SUDHL5 (cell line): ENCODE measurements around a stretch of chr1.

- PRO-cap = no peak
These were observed 94.2 kb downstream of the ARHGEF10L start for GRCh38 chr1:17633724-17634168.

GRCh38 chr1:17860857-17861223 lies 105.7 kb downstream of the ACTL8 start:
- PRO-cap = no peak

- PRO-cap = no peak
These were observed 20.7 kb downstream of the IGSF21 start for GRCh38 chr1:18128302-18128712.

DNA sequence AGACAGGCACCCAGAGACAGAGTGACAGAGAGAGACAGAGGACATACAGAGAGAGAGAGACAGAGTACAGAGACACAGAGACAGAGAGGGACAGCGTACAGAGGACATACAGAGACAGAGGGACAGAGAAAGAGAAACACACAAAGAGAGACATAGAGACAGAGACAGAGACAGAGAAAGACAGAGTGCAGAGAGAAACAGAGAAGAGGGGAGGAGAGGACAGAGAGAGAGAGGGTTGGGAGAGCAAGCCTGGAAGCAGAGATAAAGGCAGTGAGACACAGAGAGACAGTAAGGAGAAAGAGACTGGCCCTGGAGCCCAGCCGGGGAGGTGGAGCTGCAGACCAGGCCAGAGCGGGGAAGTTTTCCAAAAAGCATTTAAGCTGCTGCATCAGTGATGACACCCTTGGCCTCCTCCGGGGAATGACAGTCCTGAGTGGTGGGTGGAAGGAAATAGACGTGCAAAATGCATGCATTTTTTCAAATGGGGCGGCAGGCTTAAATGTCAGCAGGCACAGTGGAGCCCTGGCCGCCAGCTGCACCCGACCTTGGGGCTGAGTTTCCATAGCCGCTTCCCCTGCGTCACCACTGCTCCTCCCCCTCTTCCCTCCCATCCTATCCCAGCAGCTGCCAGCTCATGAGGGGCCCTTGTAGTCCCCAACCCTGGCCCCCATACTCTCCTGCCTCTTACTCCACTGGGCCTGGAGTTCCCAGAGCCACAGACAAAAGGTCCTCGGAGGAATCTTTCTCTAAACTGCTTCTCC lies 95.4 kb upstream of the KLHDC7A start:
- PRO-cap = no peak

DNA sequence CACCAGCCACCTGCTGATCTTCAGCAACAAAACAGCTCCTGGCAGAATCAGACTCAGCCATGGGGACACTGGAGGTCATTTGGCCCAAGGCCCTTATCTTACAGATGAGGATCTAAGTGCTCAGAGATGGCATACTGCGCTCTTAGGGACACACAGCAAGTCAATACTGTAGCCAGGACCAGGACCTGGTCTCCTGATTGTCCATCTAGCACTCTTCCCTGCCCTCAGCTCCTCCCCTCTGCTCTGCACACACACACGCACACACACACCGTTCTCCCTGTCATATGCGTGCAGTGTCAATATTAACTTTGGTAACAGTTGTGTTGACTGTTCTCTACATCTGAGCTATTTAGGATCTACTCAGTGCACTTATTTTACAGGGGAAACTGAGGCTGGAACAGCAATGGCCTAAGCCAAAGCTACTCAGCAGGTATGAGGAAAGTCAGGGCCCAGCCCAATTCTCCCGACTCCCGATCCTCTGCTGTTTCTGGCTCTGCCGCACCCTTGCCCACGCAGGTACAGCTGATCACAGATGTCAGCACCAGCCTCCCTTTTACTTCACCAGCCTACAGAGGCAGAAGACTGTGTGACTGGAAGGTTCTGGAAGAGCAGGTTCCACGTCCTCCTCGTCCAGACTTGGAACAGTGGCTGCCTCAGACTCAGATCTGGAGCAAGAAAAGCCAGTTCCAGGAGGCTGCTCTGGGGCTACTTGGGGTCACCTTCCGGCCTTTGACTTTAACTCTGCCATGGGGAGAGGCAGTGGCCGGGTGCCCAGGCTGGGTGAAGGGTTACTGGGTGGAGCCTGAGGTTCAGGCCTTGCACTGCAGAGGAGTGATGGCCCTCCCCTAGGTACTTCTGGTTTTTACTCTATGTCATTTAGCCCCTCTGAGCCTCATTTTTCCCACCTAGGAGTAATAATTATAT lies 16.2 kb upstream of the KLHDC7A start:
- PRO-cap = no peak

DNA sequence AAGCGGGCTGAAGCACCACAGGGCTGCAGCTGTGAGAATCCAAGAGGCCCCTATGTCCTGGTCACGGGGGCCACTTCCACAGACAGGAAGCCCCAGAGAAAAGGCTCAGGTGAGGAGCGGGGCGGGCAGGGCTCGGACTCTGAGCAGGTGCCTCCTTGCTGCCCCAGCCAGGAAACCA lies 399 bp downstream of the KLHDC7A start:
- PRO-cap = no peak

DNA sequence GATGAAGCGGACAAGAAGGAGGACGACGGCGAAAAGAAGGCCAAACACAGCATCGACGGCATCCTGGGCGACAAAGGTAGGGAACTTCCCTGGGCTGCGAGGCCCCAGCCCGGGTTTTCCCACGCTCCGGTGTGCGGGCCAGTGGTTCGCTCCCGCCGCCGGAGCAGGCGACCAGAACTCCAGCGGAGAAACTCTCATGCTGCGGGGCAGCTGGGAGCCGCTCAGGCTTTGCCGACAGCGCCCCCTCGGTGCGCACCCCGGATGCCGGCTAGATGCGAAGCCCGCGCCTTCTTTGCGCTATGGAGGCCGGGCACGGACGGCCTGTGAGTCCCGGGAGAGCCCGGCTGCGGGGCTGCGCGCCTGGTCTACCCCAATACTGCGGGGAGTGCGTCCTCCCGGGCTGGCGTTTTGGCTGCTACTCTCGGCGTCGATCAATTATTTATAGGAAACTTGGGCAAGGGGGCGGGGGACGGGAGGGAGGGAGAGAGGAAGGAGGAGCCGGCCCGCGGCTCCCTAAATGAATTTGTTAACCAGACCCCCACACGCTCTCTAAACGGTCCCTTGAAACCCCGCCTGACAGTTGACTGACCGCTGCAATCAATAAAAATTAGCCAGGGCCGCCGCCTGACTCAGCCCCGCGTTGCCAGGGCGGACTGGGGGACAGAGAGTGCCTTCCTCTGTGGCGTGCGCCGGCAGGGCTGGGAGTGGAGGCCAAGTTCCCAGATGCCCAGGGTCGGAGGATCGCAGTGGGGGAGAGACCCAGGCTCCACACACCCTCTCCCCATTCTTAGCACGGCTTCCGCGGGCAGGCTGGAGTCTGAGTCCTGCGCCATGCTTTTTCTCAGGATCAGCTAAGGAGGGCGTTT lies 5.9 kb downstream of the PAX7 start:
- PRO-cap = no peak

DNA sequence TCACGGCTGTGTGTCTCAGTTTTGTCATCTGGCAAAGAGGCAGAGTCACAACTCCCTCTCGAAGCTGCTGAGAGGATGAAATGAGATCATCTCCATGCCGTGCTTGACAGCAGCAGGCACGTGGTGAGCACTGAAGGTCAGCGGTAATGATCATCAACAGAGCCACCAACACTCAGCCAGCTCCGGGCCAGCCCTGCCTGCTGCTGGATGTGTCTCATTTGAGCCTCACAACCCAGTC lies 19.8 kb downstream of the ALDH4A1 start:
- PRO-cap = no peak

DNA sequence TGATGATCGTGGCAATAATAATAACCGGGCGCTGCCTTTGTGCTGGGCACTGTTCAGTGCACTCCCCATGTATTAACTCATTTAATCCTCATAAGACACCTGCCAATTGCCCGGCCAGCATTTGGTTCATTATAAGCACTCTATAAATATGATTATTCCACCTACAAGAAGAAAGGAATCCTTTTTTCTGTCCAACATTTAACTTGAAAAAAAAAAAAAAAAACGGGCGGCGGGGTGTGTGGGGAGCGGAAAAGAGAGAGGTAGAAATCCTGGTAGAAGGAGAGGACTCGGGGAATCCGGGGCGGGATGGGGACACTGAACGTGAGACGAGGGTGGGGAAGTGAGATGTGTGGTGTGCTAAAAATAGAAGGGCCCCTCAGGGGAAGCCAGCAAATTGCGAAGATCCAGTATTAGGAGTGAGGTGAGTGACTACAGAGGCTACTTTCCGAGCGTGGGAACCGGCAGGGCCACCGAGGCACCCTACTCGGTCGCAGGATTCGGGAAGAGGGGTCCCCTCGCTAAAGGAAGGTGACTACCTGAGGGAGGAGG lies 556 bp downstream of the ALDH4A1 start:
- PRO-cap = no peak

- PRO-cap = no peak
These were observed 3.5 kb upstream of the ALDH4A1 start for GRCh38 chr1:18905600-18906424.

GRCh38 chr1:18918152-18918724 lies 15.9 kb upstream of the ALDH4A1 start:
- PRO-cap = no peak

GRCh38 chr1:18935670-18936371 lies 20.7 kb downstream of the IFFO2 start:
- PRO-cap = no peak

GRCh38 chr1:18956767-18957235 lies 325 bp upstream of the IFFO2 start:
- PRO-cap = no peak

DNA sequence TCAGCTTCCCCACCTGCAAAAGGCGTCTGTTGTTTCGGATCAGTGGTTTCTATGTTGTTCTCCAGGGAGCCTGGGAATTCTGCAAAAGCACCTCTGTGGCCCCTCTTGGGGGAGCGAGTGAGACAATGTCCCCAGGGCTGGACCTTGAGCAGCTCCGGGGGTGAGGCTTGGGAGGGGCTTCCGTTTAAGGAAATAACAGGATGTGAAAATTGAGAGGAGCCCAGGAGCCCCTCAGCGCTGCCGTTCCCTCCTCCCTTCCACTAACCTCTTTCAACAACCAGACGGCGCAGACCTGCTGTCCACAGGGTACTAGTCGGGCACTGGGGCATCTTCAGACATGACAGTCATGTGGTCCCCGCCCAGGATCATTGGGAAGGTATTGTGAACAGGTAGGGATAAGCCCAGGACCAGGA lies 98.6 kb upstream of the IFFO2 start:
- PRO-cap = no peak

DNA sequence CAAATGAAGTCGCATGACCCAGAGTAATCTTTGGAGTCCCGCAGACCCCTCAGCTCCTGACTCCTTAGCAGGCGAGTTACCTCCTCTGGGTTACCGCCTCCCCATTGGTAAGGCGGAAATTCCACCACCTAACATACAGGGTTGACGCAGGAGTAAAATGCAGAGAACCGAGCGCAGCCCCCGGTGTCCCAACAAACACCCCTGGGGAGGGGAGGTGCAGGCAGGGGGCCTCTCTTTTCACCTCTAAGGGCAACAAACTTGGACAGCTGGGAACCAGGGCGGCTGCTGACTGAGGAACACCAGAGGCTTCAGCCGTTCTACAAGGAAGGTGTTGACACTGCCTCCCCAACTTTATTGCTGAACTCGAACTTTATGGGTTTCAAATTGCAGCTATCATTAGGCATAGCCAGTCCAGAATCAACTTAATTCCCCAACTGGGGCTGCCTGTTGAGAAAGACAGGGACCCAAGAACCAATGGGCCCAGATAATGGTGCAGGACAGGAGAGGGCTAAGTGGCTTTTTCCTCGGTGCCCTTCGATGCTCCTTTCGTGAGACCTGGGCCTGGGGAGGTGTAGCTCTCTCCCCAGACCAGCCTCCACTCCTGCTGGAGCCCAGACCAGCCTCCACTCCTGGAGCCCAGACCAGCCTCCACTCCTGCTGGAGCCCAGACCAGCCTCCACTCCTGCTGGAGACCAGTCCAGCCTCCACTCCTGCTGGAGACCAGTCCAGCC lies 115.5 kb upstream of the IFFO2 start:
- PRO-cap = no peak

GRCh38 chr1:19073220-19073696 lies 116.8 kb upstream of the IFFO2 start:
- PRO-cap = no peak

GRCh38 chr1:19084450-19084945 lies 125.6 kb downstream of the UBR4 start:
- PRO-cap = no peak

- PRO-cap = no peak
These were observed 97.6 kb downstream of the UBR4 start for GRCh38 chr1:19112556-19112836.

DNA sequence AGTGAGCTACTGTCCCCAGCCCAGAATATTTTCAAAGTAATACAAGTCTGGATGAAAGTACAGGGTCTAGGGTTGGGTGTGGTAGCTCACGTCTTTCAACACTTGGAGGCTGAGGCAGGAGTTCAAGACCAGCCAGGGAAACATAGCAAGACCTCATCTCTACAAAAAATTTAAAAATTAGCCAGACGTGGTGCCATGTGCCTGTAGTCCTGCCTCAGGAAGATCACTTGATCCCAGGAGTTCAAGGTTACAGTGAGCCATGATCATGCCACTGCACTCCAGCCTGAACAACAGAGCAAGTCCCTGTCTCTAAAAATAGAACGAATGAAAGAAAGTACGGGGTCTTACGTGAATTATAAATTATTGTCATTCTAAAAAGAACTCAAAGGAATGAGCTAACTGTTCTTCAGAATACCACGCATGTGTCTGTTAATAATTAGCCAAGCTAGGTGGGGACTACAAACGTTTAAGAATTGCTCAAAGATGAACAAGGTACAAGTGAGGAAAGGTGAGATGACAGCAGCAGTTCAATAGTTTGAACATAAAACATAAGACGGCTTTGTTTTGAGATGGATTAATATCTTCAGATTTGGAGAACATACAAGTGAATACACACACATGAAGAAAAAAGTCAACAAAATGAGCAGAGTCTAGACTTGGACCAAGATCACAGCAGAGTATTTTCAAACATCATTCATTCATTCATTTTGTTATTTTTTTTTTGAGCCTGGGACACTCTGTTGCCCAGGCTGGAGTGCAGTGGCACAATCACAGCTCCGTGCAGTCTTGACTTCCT lies 79.7 kb downstream of the UBR4 start:
- PRO-cap = no peak

DNA sequence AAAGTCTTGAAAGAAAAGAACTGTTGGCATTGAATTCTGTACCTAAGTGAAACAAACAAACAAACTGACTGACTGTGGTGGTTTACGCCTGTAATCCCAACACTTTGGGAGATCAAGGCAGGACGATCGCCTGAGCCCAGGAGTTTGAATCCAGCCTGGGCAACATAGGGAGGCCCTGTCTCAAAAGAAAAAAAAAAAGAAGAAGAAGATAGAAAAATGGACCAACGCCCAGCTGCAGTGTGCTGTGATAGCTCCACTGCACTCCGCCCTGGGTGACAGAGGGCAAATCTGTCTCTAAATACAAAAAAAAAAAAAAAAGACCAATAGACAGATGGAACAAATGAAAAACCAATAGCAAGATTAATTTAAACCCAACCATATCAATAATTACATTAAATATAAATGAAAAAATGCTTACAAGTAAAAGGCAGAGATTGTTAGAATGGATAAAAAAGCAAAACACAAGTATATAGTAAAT lies 13.9 kb downstream of the AKR7A3 start:
- PRO-cap = no peak